ENCODE data around the genes OR51A2, HBB, OR52N5, DCHS1 and OR2AG2.

GRCh38 chr11:3989219-3989658 lies 105.4 kb upstream of the RRM1 start:
- PRO-cap, 2 experiments, result no peak in any of the 2 experiments
- RAMPAGE, long total RNA, 5 experiments, result no peak in any of the 5 experiments

DNA sequence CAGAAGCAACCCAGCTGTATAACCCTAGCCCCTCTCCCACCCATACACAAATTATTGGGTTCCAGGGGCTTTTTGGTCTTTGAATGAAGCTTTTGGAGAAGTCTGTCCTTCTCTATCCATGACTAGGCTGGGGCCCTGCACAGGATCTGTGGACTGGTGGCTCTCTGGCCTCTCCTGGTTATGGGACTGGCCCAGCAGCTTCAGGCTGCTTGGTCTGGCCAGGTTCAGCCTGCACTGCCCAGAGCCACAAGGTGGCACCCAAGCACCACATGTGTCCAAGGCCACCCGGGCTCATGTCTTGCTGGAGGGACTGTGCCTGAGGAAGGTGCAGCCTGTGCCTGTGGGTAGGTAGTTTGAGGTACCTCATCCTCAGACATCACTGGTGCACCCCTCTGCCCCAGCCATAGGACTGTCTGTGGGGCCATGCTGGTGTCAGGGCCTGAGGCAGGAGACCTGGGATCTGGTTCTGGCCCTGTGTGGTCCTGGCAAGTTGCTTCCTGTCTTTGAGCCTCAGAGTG lies 87.5 kb downstream of the RRM1 start:
- PRO-cap, 2 experiments, result no peak in any of the 2 experiments
- RAMPAGE, long total RNA, 5 experiments, result no peak in any of the 5 experiments

DNA sequence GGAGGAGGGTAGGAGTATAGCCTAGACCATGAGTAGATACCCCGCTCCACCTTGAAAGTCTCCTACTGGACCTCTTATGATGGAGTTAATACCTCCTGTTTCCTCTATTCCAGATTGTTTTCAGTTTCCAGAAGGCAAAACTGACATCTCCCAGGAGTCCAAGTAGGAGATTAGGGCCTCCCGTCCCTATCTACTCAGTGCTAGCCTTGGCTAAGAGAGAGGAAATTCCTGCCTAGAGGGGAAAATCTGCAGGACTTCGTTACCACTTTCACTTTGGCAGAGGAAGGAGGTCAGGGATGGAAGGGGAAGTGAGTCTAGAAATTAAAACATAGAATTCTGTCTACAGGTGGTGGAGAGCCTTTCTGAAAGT lies 2.2 kb upstream of the TRIM68 start:
- PRO-cap, 2 experiments, result peak in 1 of 2 experiments; most common plus-strand start position 271 of the sequence (in 1); most common minus-strand start position 196 of the sequence (in 1)
- RAMPAGE, long total RNA, 5 experiments, result no peak in any of the 5 experiments

DNA sequence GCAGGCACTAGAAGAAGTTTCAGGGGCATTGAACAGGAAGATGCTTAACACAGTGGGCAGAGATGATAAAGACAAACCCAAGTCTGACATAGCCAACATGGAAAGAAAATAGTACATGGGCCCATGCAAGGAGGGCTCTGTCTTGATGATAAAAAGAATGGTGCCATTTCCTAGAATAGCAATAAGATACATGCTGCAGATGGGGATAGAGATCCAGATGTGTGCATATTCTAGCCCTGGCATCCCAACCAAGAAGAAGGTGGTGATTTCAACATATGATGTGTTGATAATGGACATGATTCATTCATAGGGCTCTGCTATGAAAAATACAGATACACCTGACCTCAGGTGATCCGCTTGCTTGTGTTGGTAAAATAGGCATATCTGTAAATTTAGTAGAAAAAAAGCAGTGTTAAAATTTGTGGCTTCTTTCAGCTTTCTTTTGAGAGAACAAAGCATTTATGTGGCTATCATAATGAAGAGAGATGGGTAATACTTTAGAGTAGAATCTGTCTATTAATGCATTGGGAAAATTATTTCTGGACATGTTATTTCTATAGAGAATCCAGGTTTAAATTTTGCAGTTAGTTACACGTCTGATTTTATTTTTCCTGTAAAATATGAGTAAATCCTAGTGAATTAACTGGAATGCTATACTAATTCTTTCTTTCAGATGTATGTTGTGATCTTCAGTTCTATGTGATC lies at the start of gene OR51A2:
OR51A2 (minus strand) TSS at position 297 of the 705 bp plus-strand sequence.
- PRO-cap, 2 experiments, result no peak in any of the 2 experiments
- RAMPAGE, long total RNA, 5 experiments, result no peak in any of the 5 experiments

- PRO-cap, 2 experiments, result no peak in any of the 2 experiments
- RAMPAGE, long total RNA, 5 experiments, result no peak in any of the 5 experiments
Observed at GRCh38 chr11:5066328-5066668, 6.9 kb upstream of the OR52E2 start.

- PRO-cap, 2 experiments, result no peak in any of the 2 experiments
- RAMPAGE, long total RNA, 5 experiments, result start-site peak on the minus strand in 1 of 5 experiments, at chr11:5227071-5227075 at its widest, 1,755 reads per replicate
Observed at GRCh38 chr11:5226769-5227193, at the start of gene HBB. Gene HBB, minus strand, starts transcription at chr11:5227071.

DNA sequence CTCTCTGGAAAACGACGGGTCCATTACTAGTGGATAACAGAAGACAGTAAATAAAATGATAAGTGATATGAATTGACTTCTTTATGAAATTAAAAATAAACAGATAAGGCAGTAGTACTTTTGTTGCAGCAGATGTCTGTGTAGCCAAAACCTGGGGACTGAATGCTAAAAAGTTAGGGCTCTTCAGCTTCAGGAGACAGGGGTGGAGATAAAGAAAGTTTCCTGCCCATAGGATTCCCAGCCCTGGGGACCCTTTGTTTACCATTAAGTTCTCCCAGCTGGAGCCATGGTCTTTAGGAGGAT lies 169 bp upstream of the OR51M1 start:
- PRO-cap, 2 experiments, result no peak in any of the 2 experiments
- RAMPAGE, long total RNA, 5 experiments, result no peak in any of the 5 experiments

- PRO-cap, 2 experiments, result no peak in any of the 2 experiments
- RAMPAGE, long total RNA, 5 experiments, result no peak in any of the 5 experiments
Observed at GRCh38 chr11:5449380-5449603, 169 bp downstream of the OR51I2 start.

DNA sequence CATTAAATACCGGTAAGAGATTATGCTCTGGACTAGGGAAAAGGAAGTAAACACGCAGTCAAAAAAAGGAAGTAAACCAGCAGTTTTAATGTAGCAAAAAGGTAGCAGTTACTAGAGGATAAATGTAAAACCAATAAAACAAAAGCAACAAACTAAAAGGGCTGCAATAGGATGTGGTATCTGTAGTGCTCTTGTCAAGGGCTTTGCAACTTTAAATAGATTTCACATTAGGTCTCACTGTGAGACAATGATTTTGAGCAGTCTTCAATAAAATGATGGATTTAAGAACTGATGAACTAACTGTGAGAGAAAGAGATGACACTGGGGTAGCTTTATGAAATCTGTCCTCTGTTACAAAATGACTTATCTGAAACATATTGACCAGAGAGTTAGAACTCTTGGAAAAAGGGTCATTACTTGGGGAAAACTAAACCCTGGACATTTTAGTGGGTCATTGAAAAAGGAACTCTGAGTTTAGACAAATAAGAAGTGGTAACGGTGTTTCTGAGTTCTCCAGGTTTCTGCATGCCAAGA lies 2.5 kb downstream of the TRIM22 start:
- PRO-cap, 2 experiments, result no peak in any of the 2 experiments
- RAMPAGE, long total RNA, 5 experiments, result no peak in any of the 5 experiments

DNA sequence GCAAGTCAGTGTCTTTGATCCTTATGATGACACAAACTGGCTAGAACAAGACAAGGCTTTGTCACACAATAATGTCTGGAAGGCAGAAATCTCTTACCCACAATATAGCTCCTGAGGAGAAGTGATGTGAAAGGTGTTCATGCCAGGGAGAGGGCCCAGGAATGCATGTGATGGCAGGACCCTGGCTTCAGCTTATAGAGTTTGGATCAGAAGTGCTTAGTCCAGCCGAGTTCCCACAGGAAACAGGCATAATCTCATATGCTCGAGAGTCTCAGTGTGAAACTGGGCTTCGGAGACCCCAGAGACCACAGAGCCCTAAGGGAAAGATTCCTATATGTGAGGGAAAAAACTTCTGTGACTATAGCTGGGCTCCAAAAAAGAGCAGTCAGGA lies at the start of gene OR52N5:
OR52N5 (minus strand) TSS at position 158 of the 391 bp plus-strand sequence.
- PRO-cap, 2 experiments, result no peak in any of the 2 experiments
- RAMPAGE, long total RNA, 5 experiments, result no peak in any of the 5 experiments

GRCh38 chr11:6229776-6230435 lies 4.5 kb downstream of the FHIP1B start:
- PRO-cap, 2 experiments, result no peak in any of the 2 experiments
- RAMPAGE, long total RNA, 5 experiments, result no peak in any of the 5 experiments

DNA sequence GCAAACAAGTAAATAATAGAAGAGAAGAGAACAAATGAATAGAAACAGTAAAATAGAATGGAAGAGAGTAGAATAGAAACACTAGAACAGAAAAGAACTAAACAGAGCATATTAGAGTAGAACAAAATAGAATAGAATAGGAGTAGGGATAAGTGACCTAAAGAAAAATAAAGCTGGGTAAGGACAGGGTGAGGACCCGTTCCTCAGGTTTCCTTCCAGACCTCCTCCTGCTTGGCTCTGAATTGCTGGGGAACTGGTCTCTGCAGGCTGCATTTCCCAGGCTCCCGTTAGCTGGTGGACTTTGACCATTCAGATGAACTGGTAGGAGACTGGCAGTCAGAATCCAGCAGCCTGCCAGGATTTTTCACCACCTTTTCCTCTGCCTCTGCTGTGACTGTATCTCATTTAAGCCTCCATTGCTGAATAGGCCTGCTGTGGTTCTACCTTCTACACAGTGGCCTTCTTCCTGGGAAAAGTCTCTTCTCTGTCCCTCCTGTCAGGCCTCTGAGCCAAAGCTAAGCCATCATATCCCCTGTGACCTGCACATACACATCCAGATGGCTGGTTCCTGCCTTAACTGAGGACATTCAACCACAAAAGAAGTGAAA lies 24.6 kb upstream of the SMPD1 start:
- PRO-cap, 2 experiments, result no peak in any of the 2 experiments
- RAMPAGE, long total RNA, 5 experiments, result no peak in any of the 5 experiments

- PRO-cap, 2 experiments, result peak in 1 of 2 experiments; most common minus-strand start chr11:6402798 (in 1)
- RAMPAGE, long total RNA, 5 experiments, result no peak in any of the 5 experiments
Observed at GRCh38 chr11:6402458-6403176, 12.3 kb downstream of the SMPD1 start.

DNA sequence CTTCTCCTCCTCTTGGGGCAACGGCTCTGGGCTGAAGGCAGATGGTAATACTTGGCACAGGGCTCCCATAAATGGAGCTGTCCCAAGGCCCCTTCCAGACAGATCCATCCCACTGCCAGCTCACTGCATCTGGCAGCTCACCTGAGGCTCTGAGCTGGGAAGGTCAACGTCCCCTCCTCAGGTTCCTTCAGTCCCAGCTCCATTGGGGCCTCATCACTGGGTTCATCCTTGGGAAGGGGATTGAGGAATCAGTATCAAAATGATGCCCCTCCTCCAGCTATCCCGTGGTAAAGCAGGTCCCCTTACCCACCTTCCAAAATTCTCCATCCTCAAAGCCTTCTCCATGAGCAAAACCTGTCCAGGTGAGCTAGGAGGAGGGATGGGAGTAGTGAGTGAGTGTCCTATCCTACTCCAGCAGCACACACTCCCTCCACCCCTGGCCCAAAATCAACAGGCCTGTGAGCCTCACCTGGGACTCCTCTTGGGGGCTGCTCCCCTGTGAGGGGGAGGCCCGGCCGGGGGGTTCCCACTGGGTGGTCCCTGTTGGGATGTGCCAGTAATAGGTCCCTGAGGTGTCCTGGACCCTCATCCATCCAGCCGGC lies 13.0 kb downstream of the SMPD1 start:
- PRO-cap, 2 experiments, result no peak in any of the 2 experiments
- RAMPAGE, long total RNA, 5 experiments, result no peak in any of the 5 experiments

DNA sequence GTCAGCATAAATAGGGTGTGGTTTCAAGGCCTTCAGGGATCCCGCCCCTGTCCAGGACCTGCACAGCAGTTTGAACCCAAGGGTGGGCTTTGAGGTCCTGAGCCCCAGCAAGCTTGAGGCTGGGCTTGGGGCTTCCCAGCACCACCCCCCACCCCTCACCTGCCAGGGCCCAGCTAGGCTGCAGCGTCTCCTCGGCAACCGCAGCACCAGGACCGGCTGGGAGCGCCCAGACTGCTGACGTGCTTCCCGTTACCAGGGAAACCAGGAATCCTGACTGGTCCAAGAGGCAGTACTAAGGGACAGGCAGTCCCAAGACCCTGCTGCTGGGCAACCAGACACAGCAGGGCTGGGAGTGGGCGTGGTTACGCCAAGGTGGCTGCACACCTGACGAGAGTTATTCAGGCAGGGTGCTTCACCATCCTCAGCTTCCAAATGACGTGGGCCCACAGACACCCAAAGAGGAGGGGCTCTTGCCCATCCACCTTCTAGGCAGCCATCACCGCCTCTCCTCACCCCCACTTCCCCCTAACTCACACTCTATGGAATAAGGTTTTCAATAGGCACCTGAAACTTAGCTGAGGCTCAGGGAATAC lies 13.6 kb downstream of the APBB1 start:
- PRO-cap, 2 experiments, result no peak in any of the 2 experiments
- RAMPAGE, long total RNA, 5 experiments, result no peak in any of the 5 experiments

- PRO-cap, 2 experiments, result peak in 1 of 2 experiments; most common plus-strand start chr11:6567317 (in 1); most common minus-strand start chr11:6567150 (in 1)
- RAMPAGE, long total RNA, 5 experiments, result no peak in any of the 5 experiments
Observed at GRCh38 chr11:6567041-6567540, 36.3 kb downstream of the RRP8 start.

GRCh38 chr11:6571238-6571567 lies 32.2 kb downstream of the RRP8 start:
- PRO-cap, 2 experiments, result no peak in any of the 2 experiments
- RAMPAGE, long total RNA, 5 experiments, result no peak in any of the 5 experiments

GRCh38 chr11:6611018-6612141 lies 636 bp downstream of the TAF10 start:
- PRO-cap, 2 experiments, result no peak in any of the 2 experiments
- RAMPAGE, long total RNA, 5 experiments, result start-site peak on the minus strand in 1 of 5 experiments, at chr11:6611749-6611804 at its widest, 12 reads per replicate

DNA sequence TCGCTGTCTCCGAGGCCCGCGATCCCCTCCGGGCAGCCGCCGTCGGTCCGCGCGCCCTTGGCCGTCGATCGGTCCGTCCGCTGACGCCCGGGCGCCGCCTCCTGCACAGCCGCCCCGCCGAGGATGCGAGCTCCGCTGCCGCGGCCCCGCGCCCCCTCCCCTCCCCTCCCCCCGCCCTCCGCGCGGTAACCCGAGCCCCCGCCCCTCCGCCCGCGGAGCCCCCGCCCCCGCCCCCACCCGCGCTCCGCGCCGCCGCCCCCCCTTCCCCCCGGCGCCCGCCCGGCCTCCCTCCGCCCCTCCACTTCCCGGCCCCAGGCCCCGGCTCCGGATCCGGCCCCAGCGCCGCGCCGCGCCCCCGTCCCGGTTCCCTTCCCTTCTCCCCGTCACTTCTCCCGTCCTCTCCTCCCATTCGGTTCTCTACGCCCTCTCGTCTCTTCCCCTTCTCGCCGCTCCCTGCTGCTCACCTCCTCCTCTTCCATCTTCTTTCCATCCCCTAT lies at the start of gene DCHS1:
DCHS1 (minus strand) TSS at position 137 of the 497 bp plus-strand sequence.
- PRO-cap, 2 experiments, result peak in 2 of 2 experiments; most common plus-strand start position 386 of the sequence (in 1); most common minus-strand start position 125 of the sequence (in 1)
- RAMPAGE, long total RNA, 5 experiments, result no peak in any of the 5 experiments

DNA sequence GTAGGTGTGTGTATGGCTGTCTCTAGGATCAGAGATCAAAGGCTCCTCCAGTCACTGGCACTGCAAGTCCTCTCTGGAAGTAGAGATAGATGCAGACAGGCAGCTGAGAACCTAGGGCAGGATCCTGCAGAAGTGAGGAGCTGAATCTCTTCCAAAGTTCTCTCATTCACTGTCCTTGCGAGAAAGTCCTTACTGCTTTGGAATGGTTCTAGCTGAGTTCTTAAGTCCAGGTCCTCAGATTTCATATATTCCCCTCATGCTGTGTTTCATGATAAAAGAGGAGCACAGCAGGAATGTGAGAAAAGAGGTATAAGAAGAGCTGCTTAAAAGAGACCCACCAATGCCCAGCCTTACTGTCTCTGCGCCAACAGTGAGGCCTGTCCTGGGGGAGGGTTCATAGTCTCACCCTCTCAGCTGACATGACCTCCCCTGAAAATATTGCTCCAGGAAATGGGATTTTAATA lies at the start of gene OR2AG2:
OR2AG2 (minus strand) TSS at position 270 of the 464 bp plus-strand sequence.
- PRO-cap, 2 experiments, result no peak in any of the 2 experiments
- RAMPAGE, long total RNA, 5 experiments, result no peak in any of the 5 experiments